ENCODE measurements around a stretch of chr17.

- RAMPAGE, long total RNA: no peak
- RRBS: 82% methylated on average over 2 of the region's 12 CpGs
These were observed 2.5 kb upstream of the B3GNTL1 start for GRCh38 chr17:83054046-83054557.

DNA sequence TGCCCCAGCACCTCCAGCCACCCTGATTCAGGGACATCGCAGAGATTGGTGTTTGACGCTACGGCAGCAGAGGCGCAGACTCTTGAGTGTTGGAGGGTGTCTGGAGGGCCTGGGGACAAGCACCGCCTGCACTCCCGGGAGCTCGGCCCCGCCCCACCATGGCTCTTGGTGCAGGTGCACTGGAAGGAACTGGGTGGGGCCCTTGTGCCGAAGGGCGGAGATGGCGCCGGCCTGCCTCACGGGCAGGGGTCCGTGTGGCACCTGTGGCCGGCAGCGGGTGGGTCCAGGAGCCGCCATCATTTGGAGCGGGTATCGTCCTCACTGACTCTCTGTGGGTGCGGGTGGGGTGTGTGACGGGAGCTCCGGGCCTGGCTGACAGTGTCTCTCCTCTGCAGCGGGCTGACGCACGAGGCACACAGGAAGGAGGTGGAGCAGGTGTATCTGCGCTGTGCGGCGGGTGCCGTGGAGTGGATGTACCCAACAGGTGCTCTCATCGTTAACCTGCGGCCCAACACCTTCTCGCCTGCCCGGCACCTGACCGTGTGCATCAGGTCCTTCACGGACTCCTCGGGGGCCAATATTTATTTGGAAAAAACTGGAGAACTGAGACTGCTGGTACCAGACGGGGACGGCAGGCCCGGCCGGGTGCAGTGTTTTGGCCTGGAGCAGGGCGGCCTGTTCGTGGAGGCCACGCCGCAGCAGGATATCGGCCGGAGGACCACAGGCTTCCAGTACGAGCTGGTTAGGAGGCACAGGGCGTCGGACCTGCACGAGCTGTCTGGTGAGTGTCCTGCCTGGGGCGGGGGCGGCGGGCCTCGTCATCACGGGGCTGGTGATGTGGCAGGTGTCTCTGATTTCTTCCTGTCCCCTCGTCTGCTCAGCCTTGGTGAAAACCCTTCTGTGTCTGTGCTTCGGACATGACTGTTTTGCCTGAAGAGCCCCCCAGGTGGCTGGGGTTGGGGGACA, 5.4 kb downstream of the METRNL start:
- RAMPAGE, long total RNA: no peak
- RRBS: 83% methylated on average over 16 of the region's 57 CpGs

DNA sequence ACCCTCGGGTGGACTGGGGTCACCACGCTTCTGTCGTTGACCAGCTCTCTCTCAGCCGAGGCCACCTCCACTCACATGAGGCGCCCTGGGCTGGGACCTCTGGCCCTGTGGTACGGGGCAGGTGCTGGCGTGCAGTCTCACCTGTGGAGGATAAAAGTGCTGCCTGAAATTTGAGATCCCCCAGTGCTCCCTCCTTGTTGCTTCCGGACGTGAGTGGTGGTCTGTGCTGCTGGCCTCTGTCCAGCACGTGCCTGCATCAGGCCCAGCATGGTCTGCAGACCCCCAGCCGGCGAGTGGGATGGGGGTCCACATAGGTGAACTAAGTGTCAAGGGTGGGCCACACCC, 11.2 kb downstream of the METRNL start:
- RAMPAGE, long total RNA: no peak
- RRBS: 63% methylated on average over 2 of the region's 12 CpGs

DNA sequence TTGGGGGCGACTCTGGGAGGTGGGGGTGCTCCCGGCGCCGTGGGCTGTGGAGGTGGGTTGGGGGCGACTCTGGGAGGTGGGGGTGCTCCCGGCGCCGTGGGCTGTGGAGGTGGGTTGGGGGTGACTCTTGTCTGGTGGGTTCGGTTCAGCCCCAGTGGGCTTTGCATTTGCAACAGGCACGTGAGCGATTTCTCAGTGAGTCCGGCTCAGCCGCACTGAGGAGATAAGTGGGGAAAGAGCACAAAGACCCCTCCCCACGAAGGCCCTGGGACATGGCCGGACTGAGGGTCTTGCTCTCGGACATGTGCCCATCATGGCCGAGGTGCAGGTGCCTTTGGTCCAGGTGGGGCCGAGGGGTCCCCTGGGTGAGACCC, 13.2 kb downstream of the METRNL start:
- RAMPAGE, long total RNA: no peak
- RRBS: 97% methylated on average over 6 of the region's 18 CpGs

DNA sequence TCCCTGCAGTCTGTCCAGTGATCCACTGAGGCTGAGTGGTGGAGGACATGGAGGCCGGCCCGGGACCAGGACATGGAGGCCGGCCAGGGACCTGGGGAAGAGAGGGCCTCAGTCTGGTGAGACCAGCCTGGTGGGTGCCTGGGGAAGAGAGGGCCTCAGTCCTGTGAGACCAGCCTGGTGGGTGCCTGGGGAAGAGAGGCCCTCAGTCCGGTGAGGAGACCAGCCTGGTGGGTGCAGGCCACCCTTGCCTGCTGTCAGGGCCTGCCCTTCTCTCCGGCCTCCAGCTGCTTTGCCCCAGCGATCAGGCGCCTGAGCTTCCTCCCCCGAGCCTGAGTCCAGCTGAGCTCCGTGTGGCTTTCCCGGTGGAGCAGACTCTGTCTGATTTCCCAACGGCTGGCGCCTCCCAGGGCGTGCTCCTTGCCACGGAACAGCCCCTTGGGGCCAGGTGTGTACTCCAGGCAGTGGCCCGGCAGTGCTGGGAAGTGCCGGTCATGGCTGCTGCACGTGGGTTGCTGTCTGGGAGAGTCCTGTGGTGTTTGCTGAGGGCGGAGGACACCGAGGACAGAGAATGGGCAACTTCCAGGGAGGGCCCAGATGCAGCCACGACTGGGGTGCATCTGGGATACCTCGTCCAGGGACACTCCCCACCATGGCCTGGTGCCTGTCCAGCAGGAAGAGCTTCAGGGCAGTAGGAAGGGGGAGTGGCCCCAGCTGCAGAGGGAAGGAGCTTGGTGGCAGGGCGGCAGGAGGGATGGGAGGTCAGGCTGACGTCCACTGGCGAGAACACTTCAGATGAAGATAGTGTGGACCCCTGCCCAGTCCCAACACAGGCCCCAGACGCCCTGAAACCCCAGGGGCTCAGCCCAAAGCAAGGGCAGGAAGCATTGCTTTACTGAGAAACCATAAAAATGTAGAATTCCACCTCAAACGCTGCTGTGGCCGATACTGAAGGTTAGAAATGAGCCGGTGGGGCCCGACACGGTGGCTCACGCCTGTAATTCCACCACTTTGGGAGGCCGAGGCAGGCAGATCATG, 22.5 kb downstream of the METRNL start:
- RAMPAGE, long total RNA: no peak
- RRBS: 16% methylated on average over 6 of the region's 32 CpGs

DNA sequence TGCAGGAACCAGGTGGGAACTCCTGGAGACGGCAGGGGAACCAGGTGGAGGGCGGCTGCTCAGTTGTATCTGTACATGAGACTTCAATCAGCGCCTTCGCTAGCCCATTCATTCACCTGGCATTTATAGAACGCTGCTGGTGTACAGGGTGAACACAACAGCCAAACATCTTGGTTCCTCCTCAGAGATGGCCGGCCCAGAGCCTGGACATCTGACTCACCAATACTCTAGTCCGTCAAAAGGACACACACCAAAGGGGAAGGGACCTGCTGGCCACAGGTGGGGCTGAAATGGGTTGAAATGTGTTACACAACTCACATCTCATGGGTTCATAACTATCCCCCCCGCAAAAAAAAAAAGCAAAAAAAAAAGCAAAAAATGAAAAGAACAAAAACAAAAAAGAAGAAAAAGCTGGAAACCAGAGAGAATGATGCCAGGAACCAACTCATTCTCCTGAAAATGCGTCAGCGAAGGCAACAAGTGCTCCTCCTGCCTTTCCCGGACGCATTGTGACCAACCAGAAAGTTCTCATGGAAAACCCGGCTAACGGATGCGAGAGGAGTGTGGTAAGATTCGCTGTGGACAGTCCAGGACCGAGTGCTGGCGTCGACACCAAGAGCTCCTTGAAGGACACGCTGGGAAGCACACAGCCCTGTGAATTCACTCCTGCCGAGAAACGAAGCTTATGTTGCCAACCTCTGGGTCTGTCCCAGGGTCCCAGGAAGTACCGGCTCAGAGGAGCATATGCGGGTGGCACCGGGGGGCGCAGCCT, 43.3 kb downstream of the METRNL start:
- RAMPAGE, long total RNA: no peak
- RRBS: no CpG with 5 or more reads among the region's 26 CpGs

- RAMPAGE, long total RNA: no peak
- RRBS: no CpG with 5 or more reads among the region's 8 CpGs
These were observed 46.5 kb downstream of the METRNL start for GRCh38 chr17:83125908-83126242.

All from kidney epithelial cell (primary cell).